Fibroblast of the aortic adventitia (primary cell): Measurements from ENCODE around the genes IFNGR2 and DNAJC28.

- CAGE, long polyA plus RNA, result no peak
These were observed 22.6 kb upstream of the IFNGR2 start for GRCh38 chr21:33380548-33381089.

DNA sequence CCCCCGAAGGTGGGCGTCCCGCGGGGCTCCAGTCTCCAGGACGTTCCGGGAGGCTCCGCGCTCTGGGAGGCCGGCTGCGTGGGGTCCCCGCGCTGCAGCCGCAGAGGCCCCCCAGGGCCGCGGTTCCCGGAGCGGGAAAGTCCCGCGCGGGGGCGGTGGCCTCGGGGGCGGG lies 147 bp upstream of the IFNGR2 start:
- CAGE, long polyA plus RNA, result no peak

DNA sequence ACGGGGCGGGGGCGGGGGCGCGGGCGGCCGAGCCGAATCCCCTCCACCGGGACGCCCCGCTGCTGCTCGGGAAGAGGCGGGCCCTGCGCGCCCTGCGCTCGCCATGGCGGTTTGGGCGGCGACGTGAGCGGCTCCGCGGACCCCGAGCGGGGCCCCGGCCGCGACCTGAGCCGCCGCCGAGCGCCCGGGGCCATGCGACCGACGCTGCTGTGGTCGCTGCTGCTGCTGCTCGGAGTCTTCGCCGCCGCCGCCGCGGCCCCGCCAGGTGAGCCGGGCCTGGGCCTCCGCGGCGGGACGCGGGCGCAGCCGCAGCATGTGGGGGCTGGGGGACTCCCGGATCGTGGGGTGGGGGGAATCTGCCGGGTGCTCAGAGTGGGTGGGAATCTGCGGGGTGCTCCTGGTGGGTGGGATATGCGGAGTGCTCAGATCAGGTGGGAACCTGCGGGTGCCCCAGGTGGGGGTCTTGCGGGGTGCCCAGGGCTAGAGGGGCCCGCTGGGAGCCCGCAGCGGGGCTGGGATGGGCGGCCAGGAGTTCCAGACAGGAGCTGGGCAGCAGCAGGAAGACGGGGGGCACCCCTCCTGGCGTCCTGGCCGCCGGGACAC lies at the start of gene IFNGR2:
IFNGR2 (plus strand) TSS at position 62 of the 603 bp plus-strand sequence.
- CAGE, long polyA plus RNA, result no peak

DNA sequence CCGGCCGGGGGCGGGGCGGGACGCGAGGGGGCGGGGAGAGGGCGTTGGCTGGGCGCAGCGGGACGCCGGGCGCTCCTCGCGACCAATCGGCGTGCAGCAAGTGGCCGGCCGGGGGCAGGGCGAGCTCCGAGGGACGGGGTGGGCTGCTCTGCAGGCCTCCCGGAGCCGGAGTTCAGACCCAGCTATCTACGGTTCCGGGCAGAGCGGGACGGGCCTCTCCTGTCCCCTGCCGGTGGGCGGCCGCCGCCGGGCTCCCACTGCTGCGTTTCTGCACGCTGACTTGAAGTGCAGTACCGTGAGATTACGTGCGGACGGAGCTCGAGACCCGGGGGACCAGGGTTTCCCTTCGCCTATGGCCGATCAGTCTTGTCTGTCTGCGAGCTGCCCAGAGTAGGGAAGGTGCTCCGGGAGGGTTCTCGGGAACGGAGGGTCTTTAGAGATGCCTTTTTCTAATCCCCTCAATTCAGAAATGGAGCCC lies 302 bp upstream of the TMEM50B start:
- CAGE, long polyA plus RNA, result no peak

DNA sequence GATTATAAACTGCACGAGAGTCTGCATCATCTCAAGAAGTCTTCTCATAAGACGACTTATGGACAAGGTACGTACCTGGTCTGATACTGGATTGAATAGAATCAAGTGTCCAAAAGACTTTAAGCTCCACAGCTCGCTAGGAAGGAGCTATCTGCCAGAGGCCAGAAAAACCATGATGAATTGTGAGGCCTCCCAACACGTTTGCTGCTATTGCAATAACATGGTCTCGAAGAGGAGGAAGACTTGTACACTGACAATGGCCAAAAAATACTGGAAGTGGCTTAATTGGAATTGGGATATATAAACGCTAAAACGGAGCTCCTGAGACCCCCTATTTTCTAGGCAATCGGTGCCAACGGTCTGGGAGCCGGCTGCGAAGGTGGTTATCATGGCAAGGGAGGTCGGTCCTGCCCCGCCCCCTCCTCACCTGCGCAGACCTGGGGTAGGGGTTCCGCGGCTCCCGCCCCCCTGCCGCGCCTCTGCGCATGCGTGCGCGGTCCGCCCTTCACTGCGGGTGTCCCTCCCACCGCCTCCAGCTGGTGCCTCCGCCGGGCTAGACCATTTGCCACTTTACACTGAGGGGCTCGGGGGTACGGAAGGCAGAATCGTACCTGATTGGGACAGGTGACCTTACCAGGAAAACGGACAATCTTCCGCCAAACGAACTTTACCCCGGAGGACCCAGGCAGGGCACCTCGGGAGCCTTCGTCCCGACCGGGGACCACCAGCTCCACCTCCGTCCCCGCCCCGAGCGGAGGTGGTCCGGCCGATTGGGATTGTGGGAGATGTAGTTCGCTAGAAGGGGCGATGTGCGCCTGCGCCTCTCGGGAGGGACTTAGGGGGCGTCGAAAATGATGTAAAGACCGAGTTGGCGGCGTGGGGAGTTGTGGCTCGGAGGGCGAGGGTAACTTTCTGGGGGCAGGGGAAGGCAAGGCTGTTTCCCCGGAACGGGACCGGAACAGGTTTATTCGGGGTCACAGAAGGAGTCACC lies at the start of gene DNAJC28:
DNAJC28 (minus strand) TSS at position 726 of the 991 bp plus-strand sequence.
- CAGE, long polyA plus RNA, result no peak

GRCh38 chr21:33739579-33740457 lies 97.5 kb downstream of the ITSN1 start:
- CAGE, long polyA plus RNA, result no peak

- CAGE, long polyA plus RNA, result no peak
These were observed 91.0 kb downstream of the ATP5PO start for GRCh38 chr21:33824490-33825035.

- CAGE, long polyA plus RNA, result no peak
These were observed 25.3 kb upstream of the ATP5PO start for GRCh38 chr21:33940649-33941476.

DNA sequence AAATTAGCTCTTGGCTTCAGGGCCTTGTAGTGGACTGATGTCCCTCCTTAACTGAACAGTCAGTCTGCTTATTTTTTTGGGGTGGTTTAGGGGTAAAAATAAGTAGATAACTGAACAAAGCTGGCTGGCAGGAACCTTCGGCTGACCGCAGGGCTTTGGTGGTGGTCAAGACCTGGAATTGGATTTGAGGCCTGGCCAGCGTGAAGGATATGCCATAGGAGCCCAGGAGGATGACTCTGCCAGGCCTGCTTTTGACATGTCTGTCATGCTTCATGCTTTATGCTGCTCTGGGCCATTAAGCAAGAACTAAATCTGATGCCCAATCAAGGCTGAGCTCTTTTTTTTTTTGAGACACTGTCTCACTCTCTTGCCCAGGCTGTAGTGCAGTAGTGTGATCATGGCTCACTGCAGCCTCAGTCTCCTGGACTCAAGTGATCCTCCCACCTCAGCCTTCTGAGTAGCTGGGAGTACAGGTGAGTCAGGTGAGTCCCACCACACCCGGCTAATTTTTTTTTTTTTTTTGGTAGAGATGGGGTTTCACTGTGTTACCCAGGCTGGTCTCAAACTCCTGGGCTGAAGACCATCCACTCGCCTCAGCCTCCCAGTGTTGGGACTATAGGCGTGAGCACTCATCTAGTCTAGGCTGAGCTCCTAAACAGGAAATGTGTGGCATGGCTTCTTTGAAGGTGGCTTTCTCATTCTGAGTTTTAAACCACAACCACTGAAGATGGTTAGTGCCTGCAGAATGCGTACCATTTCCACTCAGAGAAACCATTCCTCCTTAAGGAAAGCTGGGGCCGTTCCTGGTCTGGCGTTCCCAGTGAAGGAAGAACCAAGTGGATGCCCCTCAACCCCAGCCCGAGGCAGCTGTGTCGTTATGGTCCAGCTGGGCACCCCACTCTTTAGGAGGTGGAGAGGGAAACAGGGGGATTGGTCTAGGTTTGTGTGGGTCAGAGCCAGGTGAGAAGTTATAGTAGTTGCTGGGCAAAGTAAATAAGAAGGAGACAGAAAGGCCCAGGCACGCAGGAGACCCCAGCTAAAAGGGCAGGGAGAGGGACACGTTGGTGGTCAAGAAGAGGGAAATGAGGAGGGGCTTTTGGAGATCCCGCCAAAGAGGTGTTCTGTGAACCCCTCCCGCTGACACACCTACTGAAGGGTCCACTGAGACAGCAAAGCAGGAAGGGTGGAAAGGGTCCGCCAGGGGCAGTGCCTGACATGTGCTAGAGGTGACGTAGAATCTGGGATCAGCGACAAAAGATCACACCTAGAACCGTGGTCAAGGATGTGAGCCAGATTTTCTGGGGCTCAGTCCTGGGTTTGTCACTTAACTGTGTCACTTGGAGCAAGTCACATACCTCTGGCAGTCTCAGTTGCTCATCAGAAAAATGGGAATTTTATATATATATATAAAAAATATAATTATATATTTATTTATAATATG lies 34.3 kb upstream of the ATP5PO start:
- CAGE, long polyA plus RNA, result no peak

DNA sequence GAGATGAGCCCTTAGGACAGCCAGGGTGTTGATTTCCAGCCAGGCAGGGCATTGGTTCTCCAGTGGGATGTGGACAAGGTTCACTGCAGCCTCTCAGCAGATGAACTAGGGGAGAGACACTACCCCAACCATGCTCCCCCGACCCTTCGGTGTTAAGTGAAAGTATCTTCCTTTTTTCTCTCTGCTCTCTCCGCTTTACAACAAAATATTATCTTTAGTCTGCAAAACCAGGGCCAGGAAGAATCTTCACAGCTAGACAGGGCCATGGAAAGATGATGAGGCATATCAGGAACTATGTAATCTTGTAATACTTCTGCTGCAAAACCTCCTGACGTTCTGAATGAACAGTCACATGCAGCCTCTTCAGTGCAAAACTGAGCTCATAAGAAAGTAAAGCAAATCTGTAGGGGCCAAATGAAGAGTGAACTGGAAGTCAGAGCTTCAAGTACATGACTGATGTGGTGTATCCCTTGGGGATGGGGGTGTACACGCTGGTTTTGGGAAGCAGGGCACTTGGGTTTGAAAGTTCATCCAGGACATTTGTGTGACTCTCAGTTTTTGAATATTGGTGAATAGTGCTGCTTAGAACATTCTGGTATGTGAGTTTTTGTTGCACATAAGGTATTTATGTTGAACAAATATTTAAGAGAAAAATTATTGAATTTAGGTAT lies 36.1 kb upstream of the ATP5PO start:
- CAGE, long polyA plus RNA, result no peak

- CAGE, long polyA plus RNA, result no peak
These were observed 61.3 kb upstream of the ATP5PO start for GRCh38 chr21:33976834-33977427.

DNA sequence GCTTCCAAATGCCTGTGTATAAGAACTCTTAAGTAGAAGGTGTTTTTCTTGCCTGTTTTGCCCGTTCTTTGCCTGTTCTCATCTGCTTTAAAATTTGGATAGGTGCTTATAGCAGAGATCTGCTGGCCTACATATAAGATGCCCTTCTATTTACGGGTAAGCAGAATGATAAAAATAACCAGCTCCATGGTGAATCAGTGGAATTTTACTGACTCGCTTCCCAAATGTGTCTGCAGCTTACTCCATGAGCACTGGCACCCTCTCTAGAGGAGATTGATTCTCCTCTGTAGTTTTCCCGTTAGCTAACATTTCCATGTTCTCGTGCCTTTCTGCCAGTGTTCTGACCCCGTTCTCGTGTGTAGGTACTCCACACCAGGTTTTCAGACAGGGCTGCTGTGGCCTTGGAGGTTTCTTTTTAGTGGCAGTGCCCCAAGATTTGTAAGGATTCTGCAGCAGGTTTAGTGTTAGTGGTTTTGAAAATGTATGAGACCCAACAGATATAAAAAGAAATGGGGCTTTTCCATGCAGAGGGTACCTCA lies 56.1 kb downstream of the MRPS6 start:
- CAGE, long polyA plus RNA, result no peak

DNA sequence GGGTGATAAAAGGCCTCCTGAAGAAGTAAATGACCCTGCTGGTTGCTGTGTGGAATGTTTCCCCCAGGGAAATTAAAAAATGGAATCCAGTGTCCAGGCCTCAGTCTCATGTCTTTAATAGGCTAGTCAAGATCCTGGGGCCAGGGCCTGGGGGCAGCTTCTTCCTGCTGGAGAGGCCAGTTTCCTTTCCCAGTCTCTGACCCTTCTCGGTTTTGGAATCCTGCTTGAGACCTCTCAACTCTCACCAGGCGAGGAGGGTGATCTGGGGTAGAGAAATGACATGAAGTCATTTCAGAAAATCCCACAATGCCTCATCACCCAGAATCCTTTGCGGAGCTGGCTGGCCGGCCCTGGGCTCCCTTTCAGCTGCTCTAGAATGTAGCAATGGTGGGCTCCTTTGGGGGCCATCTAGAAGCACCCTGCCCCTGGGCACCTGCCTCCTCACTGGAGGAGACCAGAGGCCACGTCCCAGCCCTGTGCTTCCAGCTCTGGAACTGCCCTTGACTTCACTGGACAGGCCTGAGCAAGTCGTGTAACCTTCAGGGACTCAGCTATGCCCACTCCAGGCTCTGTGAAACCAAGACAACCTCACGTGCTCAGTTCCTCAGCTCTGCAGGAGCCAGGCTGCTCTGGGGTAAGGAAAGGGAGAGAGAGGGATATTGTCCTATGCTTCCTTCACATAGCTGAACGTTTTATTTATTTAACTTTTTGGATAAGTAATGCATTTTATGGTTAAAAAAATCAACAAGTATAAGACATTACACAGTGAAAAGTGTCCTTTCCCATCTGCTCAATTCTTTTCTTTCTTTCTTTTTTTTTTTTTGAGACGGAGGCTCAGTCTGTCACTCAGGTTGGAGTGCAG lies 131.5 kb downstream of the MRPS6 start:
- CAGE, long polyA plus RNA, result no peak

GRCh38 chr21:34691346-34691897 lies 22.6 kb downstream of the CLIC6 start:
- CAGE, long polyA plus RNA, result no peak

GRCh38 chr21:34790893-34791728 lies 122.3 kb downstream of the CLIC6 start:
- CAGE, long polyA plus RNA, result no peak

DNA sequence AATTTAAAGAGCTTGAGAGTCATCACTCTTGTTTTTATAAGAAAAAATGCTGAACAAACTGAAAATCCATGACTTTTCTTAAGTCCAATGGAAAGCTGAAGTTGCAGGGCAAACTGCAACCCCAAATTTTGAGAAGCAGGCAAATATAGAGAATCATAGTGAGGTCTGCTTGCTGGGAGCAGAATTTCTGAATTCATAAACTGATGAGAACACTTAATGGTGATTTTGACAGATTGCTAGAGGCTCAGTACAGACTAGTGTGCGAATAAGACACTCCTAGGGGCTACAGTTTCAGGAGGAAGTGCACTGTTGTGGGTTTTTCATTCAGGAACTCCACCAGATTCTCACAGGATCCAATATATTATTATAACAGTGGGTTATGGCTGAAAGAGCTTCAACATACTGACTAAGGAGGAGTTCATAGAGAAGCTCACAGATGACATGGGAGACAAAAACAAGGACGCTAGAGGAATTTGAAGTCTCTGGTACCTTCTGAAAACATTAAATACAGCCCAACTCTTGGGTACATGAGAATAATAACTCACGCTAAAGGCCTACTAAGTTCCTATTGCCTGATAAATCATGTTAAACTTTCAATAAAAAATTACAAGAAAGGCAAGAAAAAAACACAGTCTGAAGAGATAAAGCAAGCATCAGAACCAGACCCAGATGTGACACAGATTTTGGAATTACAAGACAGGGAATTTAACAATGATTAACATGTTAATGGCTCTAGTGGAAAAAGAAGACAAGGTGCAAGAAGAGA lies 135.3 kb downstream of the CLIC6 start:
- CAGE, long polyA plus RNA, result no peak

- CAGE, long polyA plus RNA, result no peak
These were observed 142.7 kb downstream of the CLIC6 start for GRCh38 chr21:34811122-34812165.

- CAGE, long polyA plus RNA, result no peak
These were observed 158.1 kb downstream of the CLIC6 start for GRCh38 chr21:34826796-34827420.

GRCh38 chr21:34866124-34866538 lies 183.0 kb downstream of the RUNX1 start:
- CAGE, long polyA plus RNA, result no peak

GRCh38 chr21:34868356-34868991 lies 180.6 kb downstream of the RUNX1 start:
- CAGE, long polyA plus RNA, result no peak